ENCODE measurements around a stretch of chr10.

GRCh38 chr10:74070887-74071126, 72.9 kb downstream of the VCL start:
- RRBS, result no CpG with 5 or more reads among the region's 2 CpGs

GRCh38 chr10:74348700-74349167, 197.7 kb downstream of the ADK start:
- RRBS, result no CpG with 5 or more reads among the region's 2 CpGs

- RRBS, result no CpG with 5 or more reads among the region's 1 CpG
These were observed 282.3 kb downstream of the ADK start for GRCh38 chr10:74433277-74433700.

- RRBS, result no CpG with 5 or more reads among the region's 1 CpG
These were observed 239.0 kb upstream of the KAT6B start for GRCh38 chr10:74587465-74587792.

- RRBS, result no CpG with 5 or more reads among the region's 4 CpGs
These were observed 186.2 kb upstream of the KAT6B start for GRCh38 chr10:74640118-74640696.

GRCh38 chr10:74672903-74673283, 153.5 kb upstream of the KAT6B start:
- RRBS, result no CpG with 5 or more reads among the region's 1 CpG

DNA sequence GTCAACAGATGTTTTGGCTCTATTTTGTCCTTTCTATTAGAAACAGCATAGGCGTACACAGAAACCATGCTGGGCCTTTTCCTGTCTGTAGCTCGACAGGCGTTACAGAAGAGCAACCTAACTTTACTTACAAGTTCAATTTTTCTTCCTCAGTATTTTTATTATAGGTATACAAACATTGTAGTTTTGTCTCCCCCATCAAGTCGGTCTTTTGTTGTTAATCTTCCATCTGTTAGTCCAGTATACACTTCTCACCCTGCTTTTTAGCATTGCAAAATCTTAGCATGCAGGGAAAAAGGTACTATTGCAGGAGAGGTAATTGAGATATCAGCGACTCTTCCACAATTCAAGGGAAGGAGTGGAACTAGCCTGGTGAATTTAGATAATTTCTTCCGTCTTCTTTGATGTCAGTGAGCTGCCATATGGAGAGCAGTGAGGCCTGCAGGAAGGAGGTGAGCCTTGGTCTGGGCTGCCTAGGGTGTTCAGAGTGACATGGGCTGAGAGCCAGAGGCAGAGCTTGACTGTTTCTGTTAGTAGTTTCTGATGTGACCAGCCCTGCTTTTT, 28.5 kb downstream of the KAT6B start:
- RRBS, result no CpG with 5 or more reads among the region's 6 CpGs

DNA sequence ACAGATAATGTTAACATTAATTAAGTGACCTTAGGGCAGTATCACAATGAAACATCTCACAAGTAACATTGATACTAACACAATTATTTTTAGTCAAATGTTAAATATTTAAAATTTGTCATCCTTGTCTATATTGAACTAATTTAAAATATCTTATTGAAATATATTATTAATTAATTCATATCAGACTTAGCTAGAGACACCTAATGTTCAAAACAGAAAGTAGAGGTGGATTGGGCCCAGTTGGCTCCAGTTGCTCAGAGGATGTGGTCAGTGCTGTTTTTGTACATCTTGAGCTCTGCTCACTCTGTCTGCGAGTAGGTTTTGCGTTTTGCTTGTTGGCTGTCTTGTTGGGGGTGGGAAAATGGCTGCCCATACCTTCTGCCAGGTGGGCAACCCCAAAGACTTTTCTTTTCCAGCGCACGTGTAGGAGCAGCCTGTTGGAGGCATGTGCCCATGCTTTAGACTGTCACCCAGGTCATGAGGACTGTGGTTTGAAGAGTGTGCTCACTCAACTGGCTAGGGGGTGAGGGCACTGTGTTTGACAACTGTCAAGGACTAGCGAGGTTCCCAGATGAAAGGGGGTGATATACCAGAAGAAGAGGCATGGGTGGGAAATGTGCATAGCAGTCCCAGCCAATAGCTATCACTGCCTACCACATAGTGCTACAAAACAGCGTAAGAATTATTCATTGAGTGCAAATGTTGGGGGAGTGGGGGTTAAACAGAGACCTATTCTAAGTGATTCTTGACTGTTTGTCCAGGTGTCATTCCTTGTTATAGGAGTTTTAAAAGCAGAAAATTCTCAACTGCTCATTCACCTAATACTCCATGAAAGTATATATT, 73.9 kb downstream of the KAT6B start:
- RRBS, result no CpG with 5 or more reads among the region's 6 CpGs

- RRBS, result no CpG with 5 or more reads among the region's 5 CpGs
These were observed 58.9 kb downstream of the DUSP29 start for GRCh38 chr10:75014525-75014963.

DNA sequence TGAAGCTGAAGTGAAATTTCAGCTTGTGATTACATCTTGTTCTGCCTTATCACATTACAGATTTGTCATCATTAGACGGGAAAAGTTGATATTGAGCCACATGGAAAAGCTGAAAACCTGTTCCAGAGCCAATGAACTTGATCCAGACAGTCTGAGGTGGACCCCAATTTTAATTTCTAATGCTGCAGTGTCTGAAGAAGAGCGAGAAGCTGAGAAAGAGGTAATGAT, 52.5 kb downstream of the DUSP29 start:
- RRBS, result no CpG with 5 or more reads among the region's 2 CpGs

GRCh38 chr10:75150150-75151040, 38.9 kb downstream of the SAMD8 start:
- RRBS, result no CpG with 5 or more reads among the region's 12 CpGs

DNA sequence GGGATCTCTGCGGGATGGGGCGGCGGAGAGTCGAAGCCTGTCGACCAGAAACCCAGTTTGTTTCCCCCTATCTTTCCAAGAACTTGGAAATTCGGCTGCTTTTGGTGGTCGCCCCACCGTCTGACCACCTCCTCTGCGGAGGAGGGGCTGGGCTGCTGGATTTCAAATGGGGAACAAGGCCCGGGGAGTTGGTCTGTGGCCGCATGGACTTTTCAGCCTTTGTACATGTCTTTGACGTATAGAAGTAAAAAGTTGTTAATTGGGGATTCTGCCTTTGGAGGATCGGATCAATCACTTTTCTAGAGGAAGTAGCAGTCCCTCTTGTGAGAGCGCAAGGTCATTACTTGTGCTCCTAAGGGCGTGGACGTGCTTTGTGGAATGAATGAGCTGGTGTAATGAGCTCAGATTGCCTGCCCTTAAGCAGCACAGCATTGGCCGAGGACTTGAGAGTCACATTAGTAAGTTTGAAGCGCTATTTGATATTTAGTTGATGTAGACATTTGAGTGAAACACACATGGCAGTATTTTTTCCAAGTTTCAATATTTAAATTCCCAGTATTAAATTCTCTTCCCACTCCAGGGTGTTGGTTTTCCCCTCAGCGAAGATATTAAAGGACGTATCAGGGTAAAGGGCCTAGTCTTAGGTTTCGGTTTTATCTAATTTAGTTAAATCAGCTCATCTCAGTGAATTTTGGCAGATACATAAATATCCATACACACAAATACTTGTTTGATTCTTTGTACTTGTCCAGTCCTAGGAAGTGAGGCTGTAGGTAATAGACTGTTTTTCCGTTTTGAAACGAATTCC, 810 bp downstream of the VDAC2 start:
- RRBS, result no CpG with 5 or more reads among the region's 23 CpGs

DNA sequence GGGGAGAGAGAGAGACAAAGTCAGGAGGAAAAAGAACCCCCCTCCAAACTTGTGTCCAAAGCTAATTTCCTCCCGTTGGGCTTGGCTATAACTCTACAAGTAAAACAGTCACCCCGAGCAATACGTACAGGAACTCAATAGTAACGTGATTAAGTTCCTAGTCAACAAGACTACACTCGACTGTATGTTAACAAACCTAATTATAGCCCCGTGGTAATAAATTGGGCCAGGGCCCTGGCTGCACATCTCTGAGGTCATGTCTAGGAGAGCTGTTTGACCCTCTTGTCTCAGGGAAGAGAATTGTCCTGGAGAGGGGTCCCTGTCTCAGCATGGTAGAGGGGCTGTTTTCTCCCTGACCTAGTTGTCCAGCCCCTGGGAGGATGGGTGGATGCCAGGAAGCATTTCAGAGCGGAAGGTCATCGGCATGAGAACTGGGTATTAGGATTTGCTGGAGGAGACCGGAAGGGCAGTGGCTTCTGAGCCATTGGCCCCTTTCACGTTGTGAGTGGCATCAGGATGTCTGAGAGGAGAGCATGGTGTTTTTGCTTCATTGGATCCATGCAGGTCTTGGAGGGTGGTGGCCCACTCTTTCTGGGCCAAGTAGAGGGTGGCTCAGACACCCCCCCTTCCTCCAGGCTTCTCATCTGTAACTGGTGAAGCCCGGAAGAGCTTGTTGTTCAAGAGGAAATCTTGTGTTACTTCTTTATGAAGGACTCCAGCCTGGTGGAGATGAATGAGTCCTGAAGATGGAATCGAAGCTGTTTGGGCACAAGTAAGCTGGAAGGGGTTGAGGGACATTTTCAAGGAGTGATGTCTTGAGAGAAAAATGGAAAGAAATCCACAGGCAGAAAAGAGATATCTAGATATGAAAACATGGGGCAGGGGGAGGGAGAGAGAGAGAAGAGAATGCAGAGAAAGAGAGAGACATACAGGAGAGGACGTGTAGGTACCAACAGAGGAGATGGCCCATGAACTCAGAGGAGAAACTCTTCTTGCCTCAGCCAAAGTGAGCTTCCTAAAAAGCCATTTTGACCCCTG, 60.4 kb upstream of the COMTD1 start:
- RRBS, result no CpG with 5 or more reads among the region's 13 CpGs

- RRBS, result no CpG with 5 or more reads among the region's 4 CpGs
These were observed 64.2 kb downstream of the LRMDA start for GRCh38 chr10:75495413-75496266.

DNA sequence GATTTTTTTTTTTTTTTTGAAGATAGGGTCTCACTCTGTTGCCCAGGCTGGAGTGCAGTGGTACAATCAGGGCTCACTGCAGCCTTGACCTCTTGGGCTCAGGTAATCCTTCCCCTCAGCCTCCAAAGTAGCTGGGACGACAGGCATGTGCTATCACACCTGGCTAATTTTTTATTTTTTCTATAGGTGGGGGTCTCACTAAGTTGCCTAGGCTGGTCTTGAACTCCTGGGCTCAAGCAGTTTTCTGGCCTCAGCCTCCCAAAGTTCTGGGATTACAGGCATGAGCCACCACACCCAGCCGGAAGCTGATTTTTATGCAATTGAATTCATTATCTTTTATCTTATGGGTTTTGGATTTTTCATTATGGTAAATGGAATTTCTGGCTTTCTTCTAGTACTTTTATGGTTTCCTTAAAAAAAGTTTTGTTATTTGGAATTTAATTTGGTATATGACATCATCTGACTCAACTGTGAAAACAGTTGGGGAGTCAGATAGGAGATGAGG, 158.6 kb downstream of the LRMDA start:
- RRBS, result no CpG with 5 or more reads among the region's 2 CpGs

DNA sequence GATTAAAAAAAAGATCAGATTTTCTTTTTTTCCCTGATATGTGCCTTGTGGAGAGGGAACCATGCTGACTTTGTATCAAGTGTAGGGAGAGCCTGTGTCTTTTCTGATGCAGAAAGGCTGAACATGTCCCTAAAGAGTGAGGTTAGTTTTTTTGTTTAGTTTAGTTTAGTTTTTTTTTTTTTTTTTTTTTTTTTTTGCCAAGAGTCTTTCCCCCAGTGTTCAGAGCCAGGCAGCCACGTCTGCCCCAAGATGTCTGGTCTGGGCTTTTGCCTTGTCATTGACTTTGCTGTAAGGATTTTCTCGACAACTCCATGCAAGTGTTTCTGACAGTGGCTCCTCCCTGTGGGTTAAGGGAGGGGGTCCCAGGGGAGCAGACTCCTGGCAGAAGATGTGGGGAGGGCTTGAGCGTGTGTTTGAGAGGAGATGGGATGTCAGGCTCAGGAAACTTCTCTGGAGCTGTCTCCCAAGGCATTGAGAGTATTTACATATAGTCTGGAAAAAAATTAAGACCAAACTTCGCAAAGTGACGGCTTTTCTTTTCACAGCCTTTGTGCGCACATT, 201.3 kb downstream of the LRMDA start:
- RRBS, result no CpG with 5 or more reads among the region's 6 CpGs

DNA sequence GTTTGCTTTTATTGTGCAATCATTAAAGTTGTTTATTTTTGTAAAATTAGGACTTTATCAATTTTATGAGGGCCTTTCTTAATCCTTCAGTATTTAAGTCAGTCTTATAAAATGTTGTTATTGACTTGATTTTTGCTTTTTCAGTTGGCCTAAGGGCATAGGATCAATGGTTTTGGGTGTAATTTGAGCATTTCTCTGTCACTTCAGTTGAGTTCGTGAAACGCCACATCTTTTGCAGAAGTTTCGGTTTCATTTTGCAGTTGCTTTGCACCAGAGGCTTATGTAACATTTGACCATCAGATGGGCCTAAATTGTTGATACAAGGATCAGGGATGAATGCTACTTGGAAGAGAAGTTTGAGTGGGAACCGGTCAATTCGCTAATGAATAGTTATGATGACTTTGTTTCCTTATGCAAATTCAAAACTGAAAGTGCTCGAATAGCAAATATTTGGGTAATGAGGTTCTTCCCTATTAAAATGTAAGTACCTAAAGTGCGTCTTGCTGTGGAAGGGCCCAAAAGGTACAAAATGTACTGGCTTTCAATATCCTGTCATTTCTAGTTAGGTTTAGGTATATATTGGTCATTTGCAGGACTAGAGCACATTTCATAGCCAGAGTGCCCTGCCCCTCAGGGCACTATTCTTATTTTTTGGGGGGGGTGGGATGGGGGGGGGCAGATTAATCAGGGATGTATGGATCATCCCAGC, 340.9 kb downstream of the LRMDA start:
- RRBS, result no CpG with 5 or more reads among the region's 7 CpGs

GRCh38 chr10:77160488-77161209, 477.0 kb downstream of the KCNMA1 start:
- RRBS, result no CpG with 5 or more reads among the region's 3 CpGs

DNA sequence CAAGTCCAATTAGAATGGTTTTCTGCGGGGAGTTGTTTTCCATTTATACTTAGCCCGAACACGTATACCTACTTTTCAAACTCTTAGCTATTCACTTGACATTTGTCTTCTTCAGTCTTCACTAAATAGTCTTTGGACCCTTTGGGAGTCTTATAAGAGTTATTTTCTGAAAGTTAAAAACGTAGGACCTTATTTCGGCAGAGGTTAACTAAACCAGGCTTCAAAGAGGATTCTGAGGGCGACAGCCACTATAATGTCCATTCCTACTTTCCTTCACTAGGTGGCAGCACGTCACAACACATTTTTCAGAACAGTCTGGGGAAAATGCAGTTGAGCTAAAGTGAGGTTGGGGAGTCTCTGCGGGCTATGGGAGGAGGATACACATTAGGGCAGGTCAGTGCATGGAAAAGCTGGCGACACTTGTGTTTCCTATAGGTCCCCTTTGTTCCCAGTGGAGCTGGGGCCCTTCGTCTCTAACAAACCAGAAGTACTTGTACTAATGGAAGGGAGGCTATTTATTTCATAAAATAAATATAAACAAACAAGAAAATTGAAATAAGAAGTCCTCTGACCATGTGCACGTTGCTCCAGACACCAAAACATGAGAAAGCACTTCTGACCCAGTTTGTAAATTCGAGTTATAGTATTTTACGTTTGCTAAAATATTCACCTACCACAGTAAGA, 471.8 kb downstream of the KCNMA1 start:
- RRBS, result no CpG with 5 or more reads among the region's 13 CpGs

DNA sequence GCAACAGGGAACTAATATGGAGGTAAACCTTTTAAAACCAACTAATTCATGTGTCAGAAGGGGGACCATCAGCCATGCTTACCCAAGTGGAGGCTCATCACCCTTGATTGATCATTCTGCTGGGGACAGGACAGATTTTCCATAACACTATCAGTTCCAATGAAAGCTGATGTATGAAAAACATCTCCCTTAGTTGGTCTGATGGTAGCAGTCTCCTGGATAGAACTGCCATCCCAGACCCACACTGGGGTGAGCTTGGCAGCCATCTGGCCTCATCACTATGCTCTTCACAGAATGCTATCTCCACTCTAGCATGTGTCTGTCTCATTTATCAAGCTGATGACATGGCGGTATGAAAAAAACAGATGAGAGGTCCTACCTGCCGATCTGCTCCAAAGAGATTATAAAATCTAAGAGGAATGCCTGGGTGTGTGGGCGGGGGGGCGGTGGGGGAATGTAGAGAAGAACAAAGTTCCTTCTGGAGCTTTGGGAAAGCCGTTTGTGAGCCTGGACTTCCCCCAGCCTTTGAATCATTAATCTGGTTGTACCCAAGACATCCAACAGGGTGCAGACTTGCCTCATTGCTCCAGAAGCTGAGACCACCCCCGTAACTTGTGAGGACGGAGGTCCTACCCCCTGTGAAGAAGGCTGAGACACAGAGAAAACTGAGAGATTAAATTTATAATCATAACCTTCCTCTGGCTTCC, 341.0 kb downstream of the KCNMA1 start:
- RRBS, result no CpG with 5 or more reads among the region's 7 CpGs